Peyer's patch (tissue), 4 donors: ENCODE measurements around the genes NCKAP5, R3HDM1 and DARS1.

- PRO-cap, result no peak
- RAMPAGE, long total RNA, 4 experiments, result no peak in any of the 4 experiments
Observed at GRCh38 chr2:132803986-132804453, 134.0 kb upstream of the LYPD1 start.

- PRO-cap, result no peak
- RAMPAGE, long total RNA, 4 experiments, result start-site peak on the minus strand in 1 of 4 experiments, at chr2:133266550-133266743 at its widest, 15 reads per replicate
Observed at GRCh38 chr2:133266561-133267446, 301.5 kb downstream of the NCKAP5 start.

DNA sequence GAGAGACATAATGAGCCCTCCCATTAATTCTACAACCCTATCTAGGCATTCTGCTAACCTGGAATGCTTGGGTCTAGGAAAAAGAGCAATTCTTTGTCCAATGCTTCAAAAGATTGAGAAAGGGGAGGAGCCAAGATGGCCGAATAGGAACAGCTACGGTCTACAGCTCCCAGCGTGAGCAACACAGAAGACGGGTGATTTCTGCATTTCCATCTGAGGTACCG is 21.6 kb downstream of the NCKAP5 start:
- PRO-cap, result no peak
- RAMPAGE, long total RNA, 4 experiments, result no peak in any of the 4 experiments

DNA sequence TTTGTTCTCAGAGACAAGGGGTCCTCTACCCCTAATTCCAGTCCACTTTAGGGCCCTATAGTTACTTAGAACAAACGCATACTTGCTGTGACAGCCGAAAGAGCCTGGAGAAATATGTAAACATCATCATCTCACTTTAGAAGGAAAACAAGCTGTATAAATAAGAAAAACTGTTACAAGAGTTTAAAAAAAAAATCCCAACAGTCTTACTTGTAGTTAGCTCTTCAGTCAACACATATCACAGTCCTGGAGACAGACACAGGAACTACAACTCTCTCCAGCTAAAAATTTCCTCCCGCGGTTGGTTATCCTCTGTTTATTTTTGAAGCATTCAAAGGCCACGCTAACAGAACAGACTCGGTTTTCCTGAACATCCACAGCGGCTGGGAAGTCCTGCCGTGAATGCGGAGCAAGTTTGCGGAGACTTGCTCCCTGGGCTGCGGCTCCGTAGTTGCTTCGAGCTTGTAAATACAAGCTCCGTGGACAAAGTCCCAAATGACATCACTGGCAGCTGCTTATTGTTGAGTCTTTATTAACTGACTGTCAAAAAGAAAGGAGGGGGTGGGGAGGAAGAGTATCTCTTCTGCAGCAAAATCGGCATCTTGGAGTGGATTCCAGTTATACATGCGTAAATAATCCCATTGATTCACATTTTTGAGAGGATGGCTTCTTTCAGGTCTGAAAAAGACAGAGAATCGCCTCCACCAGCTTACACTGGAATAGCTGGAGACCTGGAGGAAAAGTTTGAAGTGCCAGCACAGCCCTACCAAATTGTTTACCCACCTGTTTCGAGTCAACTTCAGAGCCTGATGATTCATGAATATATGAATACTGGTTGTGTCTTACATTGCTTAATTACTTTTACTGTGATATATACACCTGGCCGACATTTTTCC is at the start of gene NCKAP5:
NCKAP5 (minus strand) TSS at position 458 of the 896 bp plus-strand sequence.
- PRO-cap, result unidirectional peak, minus-strand start at position 453 of the sequence
- RAMPAGE, long total RNA, 4 experiments, result start-site peak on the minus strand in 3 of 4 experiments, centred at positions 419 to 436 of the sequence, 224 to 567 reads per replicate

- PRO-cap, result no peak
- RAMPAGE, long total RNA, 4 experiments, result no peak in any of the 4 experiments
Observed at GRCh38 chr2:134186393-134187433, 67.2 kb upstream of the MGAT5 start.

- PRO-cap, result no peak
- RAMPAGE, long total RNA, 4 experiments, result start-site peak on the plus strand in 1 of 4 experiments, at chr2:134262081-134262211 at its widest, 6 reads per replicate
Observed at GRCh38 chr2:134261380-134262408, 7.8 kb downstream of the MGAT5 start.

DNA sequence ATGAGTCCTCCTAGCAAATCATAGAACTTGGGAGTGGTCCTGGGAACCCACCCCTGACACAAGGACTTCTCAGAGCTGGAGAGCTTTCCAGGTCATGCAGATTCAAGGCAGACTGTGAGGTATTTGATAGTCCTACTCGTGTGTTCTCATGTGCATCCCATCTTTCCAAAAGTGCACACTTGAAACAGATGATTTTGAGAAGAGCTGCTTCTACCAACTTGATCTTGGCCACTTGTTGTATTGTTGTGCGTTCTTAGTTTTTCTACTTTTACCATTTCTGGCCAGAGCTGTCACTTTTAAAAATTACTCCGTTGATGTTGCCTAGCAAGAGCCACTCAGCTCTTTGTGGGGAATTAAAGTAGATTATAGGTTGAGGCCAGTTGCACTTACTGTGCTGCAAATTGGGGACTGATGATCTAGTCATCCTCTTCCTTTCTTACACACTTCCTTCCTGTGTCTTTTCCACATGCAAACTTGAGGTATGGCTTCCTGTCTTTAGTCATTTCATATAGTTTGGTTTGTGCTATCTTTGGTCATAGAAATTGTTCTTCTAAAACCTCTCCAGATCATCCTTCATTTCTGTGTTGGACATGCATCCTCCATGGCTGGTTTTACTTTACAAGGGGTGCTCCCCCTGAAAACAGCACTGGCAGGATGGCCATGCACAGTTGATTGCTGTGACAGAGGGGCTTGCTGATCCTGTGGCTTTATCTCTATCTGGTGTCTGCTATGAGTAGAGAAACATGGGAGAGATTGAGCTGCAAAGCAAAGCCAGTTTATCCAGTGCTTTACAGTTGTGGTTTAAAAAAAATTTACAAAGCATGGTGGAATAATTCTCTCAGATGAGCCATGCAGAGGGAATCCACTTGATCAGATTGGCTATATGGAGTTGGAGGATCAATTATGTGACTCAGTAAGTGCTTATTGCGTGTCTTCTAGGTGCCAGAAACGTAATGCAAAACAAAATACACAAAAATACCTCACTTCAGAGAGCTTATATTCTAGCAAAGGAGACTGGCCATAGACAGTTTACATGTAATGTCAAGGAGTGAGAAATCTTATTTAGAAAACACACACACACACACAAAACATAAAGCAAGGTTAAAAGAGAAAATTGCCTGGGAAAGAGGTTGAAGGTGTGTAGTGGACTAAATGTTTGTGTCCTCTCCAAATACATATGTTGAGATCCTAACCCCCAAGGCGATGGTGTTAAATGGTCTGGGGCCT is 36.5 kb downstream of the MGAT5 start:
- PRO-cap, result no peak
- RAMPAGE, long total RNA, 4 experiments, result no peak in any of the 4 experiments

DNA sequence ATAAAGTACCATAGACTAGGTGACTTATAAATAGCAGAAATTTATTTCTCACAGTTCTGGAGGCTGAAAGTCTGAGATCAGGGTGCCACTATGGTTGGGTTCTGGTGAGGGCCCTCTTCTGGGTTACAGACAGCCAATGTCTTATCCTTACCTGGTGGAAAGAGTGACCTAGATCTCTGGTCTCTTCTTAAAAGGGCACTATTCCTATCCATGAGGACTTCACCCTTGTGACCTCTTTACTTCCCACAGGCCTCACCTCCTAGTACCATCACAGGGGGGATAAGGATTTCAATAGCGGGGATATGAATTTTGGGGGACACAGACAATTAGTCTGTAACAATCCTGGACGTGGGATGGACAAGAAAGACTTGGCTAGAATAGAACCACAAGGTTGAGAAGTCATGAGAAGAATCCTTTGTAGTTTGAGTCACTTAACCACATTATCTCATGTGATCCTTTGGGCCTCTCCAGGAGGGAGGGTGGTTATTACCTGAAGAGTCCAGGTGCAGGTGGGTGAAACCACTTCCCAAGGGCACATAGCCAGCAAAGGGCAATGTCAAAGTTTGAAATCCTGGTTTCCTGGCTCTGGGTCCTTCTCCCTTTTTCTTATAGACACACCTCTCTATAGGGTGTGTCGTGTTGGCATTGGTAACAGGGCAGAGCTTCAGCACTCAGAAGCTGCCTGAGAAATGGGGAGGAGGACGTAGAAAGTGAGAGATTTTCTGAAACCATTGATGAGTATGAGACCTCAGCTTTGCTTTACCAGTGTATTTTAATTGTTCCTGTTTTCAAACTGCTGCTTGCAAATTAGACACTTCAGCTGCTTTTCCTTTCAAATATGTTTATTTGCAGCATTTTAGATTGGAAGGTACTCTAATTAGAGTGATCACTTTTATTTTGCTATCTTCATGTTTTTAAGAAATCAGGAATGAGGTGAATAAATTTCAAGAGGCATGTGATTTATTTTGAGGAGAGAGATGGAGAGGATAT is 137.8 kb downstream of the MGAT5 start:
- PRO-cap, result bidirectional peak, plus-strand start at position 674 of the sequence, minus-strand start at position 412 of the sequence
- RAMPAGE, long total RNA, 4 experiments, result no peak in any of the 4 experiments

DNA sequence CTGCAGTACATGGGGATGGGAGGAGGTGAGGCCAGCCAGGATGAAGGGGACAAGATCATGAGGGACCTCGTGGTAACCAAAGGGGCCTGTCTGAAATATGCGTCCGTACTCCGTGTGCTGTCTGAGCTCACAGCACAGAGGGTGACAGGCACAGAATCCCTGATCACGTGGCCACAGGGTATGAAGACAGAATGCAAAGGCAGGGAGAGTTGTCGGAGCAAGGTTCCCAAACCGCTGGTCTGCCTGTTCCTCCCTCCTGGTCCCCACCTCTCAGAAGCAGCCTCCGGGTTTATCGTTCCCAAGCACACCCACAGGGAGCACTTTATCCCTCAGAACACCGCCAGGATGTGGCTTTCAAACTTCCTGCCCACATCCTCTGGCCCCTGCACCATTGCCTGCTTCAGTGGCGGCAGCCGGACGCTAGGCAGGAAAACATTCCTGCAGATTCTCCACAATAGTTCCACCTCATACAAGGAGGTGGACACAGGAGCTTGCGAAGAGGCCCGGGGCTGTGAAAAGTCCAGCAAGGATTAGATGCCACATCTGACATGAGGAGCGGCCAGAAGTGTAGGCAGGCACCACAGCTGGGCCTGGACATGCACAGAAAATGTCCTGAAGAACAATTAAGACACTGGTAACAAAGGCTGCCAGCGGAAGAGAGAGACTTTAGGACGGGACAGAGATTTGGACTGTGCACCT is 11.9 kb downstream of the TMEM163 start:
- PRO-cap, result no peak
- RAMPAGE, long total RNA, 4 experiments, result no peak in any of the 4 experiments

- PRO-cap, result no peak
- RAMPAGE, long total RNA, 4 experiments, result no peak in any of the 4 experiments
Observed at GRCh38 chr2:134918929-134919307, 296 bp downstream of the CCNT2 start.

GRCh38 chr2:134953602-134954243 is 35.1 kb downstream of the CCNT2 start:
- PRO-cap, result no peak
- RAMPAGE, long total RNA, 4 experiments, result no peak in any of the 4 experiments

- PRO-cap, result unidirectional peak, plus-strand start at chr2:135531471
- RAMPAGE, long total RNA, 4 experiments, result start-site peak on the plus strand in 4 of 4 experiments, at chr2:135531441-135531508 at its widest, 20 to 69 reads per replicate
Observed at GRCh38 chr2:135531344-135532207, at the start of gene R3HDM1. Gene R3HDM1, plus strand, starts transcription at chr2:135531484.

DNA sequence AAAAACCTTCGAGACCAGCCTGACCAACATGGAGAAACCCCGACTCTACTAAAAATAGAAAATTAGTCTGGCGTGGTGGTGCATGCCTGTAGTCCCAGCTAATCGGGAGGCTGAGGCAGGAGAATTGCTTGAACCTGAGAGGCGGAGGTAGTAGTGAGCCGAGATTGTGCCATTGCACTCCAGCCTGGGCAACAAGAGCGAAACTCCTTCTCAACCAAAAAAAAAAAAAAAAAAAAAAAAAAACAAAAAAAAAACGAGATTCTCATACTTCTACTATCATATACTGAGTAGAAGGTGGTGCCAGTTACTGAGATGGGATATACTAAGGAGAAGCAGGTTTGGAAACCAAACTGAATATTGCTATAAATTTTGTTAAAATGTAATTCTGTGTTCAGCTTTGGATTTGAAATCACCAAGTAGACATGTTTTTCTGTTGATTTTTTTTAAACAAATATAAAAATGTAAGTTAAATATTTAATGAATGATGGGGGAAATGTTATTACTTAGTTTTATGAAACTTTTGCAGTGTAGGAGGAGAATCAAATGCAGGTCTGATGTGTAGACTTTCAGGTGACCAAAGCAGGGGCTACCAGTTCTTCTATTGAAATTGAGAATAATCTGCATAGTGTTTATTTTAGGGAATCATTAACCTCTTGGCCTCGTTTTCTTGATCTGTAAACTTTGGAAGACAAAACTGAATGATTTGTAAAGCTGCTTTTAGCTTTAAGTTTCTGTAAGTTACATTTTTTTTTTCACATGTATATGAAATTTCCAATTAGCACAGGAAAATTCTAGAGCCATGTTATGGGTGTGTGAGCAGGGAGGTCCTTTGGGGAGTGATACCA is 99.0 kb downstream of the R3HDM1 start:
- PRO-cap, result no peak
- RAMPAGE, long total RNA, 4 experiments, result no peak in any of the 4 experiments

DNA sequence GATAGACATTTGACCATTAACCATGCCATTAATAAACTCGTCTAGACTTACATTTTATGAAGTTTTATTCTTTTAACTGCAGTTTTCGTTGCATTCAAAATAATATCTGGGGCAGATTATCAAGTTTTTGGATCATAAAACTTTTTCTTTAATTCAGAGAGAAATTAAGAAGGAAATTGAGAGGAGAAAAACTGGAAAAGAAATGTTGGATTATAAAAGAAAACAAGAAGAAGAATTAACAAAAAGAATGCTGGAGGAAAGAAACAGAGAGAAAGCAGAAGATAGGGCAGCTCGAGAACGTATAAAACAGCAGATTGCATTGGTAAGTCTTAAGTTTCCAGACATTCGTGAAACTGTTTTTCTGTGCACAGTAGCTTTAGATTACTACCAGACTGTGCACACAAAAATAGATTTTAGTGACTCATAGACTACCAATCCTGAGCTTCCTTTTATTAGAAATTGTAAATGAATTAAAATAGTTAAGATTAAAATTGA is 28.8 kb downstream of the UBXN4 start:
- PRO-cap, result no peak
- RAMPAGE, long total RNA, 4 experiments, result no peak in any of the 4 experiments

- PRO-cap, result no peak
- RAMPAGE, long total RNA, 4 experiments, result no peak in any of the 4 experiments
Observed at GRCh38 chr2:135825579-135826216, 11.3 kb downstream of the LCT start.

DNA sequence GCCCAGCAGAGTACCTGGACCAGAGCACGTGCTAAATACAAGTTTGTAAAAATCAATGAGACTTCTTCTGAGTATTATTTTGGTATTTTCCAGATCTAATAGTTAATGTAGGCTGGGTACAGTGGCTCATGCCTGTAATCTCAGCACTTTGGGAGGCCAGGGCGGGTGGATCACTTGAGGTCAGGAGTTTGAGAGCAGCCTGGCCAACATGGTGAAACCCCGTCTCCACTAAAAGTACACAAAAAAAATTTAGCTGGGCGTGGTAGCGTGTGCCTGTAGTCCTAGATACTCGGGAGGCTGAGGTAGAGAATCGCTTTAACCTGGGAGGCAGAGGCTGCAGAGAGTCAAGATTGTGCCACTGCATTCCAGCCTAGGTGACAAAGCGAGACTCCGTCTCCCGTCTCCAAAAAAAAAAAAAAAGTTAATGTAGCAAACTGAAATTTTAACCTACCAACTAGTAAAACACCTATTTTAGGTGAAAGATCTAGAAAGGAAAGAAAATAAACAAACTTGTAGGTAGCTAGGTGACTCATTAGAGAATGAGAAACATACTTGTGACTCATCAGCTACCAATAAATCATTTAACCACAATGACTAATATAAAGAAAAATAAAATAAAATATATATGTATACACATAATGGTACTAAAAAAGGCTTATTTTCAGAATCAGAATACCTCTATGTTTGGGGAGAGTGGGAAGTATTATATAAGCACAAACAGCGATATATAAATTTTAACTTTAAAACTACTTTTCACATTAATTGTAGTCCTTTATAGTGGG is 36.8 kb downstream of the DARS1 start:
- PRO-cap, result no peak
- RAMPAGE, long total RNA, 4 experiments, result no peak in any of the 4 experiments

DNA sequence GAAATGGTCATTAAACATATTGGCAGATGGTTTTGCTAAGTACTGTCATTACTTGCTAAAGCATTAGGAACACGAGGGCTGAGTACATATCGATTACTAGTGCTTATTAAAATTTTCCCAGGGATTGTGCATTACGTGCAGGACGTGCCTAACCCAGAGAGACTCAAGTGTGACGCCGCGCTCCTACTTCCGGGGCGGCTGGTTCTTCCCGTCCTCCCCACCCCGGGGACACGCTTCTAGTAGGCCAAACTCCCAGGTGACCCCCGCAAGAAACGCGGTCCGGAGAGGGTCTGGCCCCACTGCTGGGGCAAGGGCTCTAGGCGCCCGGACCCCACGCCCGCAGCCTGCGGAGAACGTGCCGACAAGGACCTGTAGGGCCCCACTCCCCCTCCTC is 484 bp downstream of the DARS1 start:
- PRO-cap, result bidirectional peak, plus-strand start at position 247 of the sequence, minus-strand start at position 165 of the sequence
- RAMPAGE, long total RNA, 4 experiments, result start-site peak on the plus strand in 1 of 4 experiments, centred at position 219 of the sequence, 7 reads per replicate

- PRO-cap, result bidirectional peak, plus-strand start at chr2:135985648, minus-strand start at chr2:135985572; bidirectional peak, plus-strand start at chr2:135985991, minus-strand start at chr2:135985846
- RAMPAGE, long total RNA, 4 experiments, result start-site peak on the minus strand in 4 of 4 experiments, at chr2:135985459-135985638 at its widest, 201 to 1,118 reads per replicate
Observed at GRCh38 chr2:135985339-135986212, at the start of gene DARS1. Gene DARS1, minus strand, starts transcription at chr2:135985626.

DNA sequence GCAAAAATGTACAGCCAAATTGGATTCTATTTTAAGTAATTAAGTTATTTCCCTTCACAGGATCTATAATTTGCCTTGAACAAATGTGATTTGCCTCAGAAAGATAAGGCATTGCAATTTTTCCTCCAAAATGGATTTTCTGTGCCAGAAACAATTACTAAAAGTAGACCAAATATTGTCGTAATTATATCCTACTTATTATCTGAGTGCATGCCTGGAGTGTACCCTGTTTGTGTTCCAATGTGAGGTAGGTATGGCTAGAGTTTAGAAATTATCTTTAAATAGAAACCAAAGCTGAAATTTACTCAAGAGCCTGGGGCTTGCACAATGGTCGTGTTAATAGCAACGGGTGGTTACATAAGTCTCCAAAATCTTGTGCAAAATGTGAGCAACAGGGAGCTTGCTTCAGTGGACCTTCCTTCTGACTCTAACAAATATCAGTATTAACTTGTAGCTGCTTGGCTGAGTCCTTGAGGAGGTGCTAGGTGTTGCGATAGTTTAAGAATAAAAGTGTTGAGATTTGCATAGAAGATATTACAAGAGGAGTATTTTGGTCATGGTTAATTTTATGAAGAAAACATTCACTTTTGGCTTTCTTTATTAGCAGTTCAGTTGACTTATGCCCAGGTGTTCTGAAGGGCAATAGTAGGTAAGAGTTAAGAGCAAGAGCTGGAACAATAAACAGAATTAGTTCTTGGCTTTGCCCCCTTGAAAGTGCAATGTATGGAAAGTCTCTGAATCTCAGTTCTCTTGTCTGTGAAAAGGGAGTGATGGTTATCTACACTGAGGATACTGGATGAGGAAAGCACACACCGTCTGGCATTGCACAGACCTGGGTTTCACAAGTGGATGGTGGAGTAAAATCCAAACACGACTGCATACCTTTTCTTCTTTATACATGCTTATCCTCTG is 4.6 kb downstream of the CXCR4 start:
- PRO-cap, result no peak
- RAMPAGE, long total RNA, 4 experiments, result no peak in any of the 4 experiments

GRCh38 chr2:136135803-136136714 is 18.1 kb upstream of the CXCR4 start:
- PRO-cap, result bidirectional peak, plus-strand start at chr2:136136549, minus-strand start at chr2:136136304
- RAMPAGE, long total RNA, 4 experiments, result no peak in any of the 4 experiments